HEK293 (cell line): ENCODE measurements around the genes ZDHHC18, GPN2 and TRNP1.

- PRO-cap, result bidirectional peak, plus-strand start at chr1:26305869, minus-strand start at chr1:26305830
- RRBS, 2 experiments, result no CpG with 5 or more reads among the region's 7 CpGs
Measured at GRCh38 chr1:26305521-26306037, 857 bp downstream of the UBXN11 start.

DNA sequence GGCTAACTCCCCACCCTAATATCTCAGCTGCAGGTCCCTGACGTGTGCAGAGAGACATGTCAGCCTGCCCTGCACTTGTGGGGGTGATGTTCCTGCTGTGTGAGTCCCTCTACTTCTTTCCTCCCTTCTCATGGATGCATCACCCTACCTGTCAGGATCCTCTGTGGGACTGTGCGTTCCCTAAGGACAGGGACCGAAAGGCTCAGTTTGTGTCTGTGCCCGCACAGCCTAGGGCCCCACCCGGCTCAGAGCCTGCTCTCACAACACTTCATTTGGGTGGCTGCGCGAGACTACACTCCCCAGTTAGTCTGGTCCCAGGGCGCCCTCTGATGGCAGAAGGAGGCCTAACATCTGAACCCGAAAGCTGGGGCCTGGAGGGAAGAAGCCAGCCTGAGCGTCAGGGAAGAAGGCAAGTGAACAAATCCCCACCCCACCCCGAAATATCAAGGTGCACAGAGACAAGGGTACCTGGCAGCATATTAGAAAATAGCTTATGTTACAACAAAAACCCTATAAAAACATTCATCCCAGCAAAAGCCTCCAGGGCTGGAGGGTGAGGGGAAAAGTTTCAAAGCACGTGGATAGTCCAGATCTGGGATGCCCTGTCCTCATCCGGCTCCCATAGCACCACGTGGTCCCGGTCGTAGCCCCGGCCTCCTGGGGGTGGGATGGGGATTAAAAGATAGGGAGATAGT lies 3.8 kb downstream of the CD52 start:
- PRO-cap, result bidirectional peak, plus-strand start at position 356 of the sequence, minus-strand start at position 247 of the sequence
- RRBS, 2 experiments, result no CpG with 5 or more reads among the region's 17 CpGs

- PRO-cap, result no peak
- RRBS, 2 experiments, result 71 to 89% methylated on average over 1 to 4 of the region's 10 CpGs
Measured at GRCh38 chr1:26344006-26344348, 10.0 kb downstream of the CRYBG2 start.

- PRO-cap, result unidirectional peak, plus-strand start at chr1:26477411
- RRBS, 2 experiments, result no CpG with 5 or more reads among the region's 11 CpGs
Measured at GRCh38 chr1:26476860-26477841, 4.9 kb downstream of the HMGN2 start.

DNA sequence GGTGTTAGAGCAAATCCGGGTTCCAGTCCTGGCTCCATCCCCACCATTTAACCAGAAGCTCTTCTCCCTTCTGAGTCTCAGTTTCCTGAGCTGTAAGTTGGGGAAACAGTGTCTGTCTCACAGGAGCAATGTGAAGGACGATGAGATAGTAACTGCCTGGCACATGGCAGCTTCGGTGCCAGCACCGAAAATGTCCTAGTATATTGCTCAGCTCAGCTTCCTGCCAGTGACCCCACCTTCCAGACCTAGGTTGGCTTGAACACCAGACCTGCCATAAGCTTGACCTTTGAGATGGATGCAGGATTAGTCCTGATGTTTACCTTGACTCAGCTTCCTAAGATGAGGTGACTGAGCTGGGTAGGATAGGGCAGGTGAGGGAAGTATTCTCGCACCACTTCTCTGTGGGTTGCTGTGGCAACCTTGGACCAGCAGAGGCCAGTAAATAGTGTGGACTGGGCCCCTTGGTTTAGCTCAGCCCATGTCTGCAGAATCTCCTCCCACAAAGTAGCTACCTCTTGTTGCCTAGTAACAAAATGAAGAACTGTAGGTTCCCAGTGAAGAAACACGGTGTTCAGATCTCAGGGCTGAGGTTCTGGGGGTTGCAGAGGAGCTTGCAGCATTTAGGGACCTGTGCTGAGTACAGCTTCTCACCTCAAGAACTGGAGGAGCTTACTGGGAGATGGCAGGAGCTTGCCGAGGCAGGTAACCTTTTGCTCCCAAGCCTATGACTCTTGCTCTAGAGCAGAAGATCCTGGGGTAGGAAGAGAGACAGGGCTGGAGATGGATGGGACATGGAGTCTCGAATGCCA lies 8.4 kb downstream of the RPS6KA1 start:
- PRO-cap, result no peak
- RRBS, 2 experiments, result no CpG with 5 or more reads among the region's 8 CpGs

- PRO-cap, result no peak
- RRBS, 2 experiments, result no CpG with 5 or more reads among the region's 16 CpGs
Measured at GRCh38 chr1:26743411-26744748, 43.9 kb upstream of the PIGV start.

DNA sequence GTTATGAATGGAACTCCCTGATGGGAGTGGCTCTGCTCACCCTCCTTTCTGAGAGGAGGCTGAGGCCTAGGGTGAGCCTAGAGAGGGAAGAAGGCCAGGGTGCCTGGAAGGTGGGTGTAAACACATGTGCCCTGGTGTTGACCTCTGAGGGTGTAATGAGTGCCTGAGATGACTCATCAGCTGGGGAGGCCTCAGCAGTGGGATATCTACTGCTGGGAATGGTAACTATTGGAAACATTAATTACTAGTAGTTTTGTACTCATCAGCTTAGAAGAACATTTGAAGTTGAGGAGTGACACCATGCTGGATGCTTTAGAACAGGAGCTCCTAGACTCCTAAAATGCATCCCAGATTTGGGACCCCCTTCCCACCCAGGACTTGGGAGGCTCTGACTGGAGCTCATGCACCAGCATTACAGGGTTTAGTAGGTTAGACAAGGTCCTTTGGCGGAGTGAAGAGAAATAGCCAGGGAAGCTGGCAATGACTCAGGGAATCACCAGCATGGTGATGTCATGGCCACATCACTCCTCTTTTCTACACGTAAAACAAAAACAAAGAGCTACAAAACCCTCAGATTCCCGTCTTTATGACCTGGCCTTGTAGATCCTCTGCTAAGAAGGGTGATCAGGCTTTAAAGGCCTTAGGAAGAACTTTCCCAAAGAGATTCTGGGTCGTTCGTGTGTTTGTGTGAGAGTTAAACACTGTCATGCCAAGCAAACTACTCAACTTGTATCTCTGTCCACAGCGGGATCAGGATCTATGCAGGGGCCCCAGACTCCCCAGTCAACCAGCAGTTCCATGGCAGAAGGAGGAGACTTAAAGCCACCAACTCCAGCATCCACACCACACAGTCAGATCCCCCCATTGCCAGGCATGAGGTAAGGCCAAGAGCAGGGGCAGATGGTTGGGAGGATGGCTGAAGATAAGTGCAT lies 15.7 kb upstream of the PIGV start:
- PRO-cap, result no peak
- RRBS, 2 experiments, result no CpG with 5 or more reads among the region's 6 CpGs

GRCh38 chr1:26779903-26780745 lies 7.6 kb upstream of the PIGV start:
- PRO-cap, result no peak
- RRBS, 2 experiments, result no CpG with 5 or more reads among the region's 26 CpGs

GRCh38 chr1:26784533-26785108 lies 3.1 kb upstream of the PIGV start:
- PRO-cap, result no peak
- RRBS, 2 experiments, result no CpG with 5 or more reads among the region's 1 CpG

- PRO-cap, result bidirectional peak, plus-strand start at chr1:26787058, minus-strand start at chr1:26787013; unidirectional peak, plus-strand start at chr1:26787377; bidirectional peak, plus-strand start at chr1:26787674, minus-strand start at chr1:26787673
- RRBS, 2 experiments, result no CpG with 5 or more reads among the region's 27 CpGs
Measured at GRCh38 chr1:26786842-26787829, 614 bp upstream of the PIGV start.

DNA sequence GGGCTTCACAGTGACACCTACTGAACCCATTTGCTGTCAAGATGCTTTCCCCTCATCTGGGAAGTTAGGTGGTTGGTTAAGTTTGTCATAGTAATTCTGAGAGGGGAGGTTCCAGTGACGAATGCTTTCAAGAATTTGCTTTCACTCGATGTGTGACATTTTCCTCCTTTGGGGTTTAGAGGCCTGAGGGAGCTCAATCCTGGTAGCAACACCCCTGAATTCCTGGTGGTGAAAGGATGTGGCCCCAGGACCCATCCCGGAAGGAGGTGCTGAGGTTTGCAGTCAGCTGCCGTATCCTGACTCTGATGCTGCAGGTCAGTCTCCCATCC lies 2.8 kb downstream of the PIGV start:
- PRO-cap, result no peak
- RRBS, 2 experiments, result no CpG with 5 or more reads among the region's 4 CpGs

GRCh38 chr1:26800605-26800816 lies 12.8 kb downstream of the PIGV start:
- PRO-cap, result no peak

DNA sequence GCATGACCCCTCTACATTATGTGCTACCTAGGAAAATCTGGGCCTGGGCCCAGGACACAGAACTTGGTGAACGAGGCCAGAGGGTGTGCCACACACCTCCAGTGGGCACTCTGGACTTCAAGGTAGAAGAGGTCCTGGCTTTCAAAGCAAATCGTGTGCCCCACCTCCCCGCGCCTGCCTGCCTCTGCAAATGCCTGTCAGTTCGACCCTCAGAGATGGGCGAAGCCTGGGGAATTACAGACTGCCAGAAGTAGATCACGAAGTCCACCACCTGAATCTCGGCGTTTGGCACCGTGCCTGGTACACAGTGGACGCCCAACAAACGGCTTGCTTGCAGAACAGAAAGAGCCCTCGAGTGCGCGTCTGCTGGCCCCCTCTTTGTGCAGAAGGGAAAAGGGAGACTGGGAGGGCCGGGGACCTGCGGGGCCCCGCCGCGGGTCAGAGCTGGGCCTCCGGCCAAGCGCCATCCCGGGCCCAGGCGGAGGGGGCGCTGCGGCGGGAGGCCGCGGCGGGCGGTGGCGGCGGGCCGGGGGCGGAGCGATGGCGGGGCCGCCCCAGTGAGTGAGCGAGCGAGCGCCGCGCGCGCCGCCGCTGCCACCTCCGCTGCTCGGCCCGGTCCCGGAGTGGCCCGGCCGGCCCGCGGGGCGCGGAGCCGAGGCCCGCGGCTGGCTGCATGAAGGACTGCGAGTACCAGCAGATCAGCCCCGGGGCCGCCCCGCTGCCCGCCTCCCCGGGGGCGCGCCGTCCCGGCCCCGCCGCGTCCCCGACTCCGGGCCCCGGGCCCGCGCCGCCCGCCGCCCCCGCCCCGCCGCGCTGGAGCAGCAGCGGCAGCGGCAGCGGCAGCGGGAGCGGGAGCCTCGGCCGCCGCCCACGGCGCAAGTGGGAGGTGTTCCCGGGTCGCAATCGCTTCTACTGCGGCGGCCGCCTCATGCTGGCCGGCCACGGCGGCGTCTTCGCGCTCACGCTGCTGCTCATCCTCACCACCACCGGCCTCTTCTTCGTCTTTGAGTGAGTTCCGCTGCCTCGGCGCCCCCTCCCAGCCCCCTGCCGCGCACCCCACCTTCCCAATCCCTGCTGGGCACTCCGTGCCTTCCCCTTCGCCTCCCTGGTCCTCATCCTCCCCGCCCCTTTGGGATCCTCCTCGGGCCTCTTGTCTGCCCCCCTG lies at the start of gene ZDHHC18:
ZDHHC18 (plus strand) TSS at position 557 of the 1,165 bp plus-strand sequence.
- PRO-cap, result bidirectional peak, plus-strand start at position 535 of the sequence, minus-strand start at position 462 of the sequence; bidirectional peak, plus-strand start at position 830 of the sequence, minus-strand start at position 881 of the sequence; unidirectional peak, minus-strand start at position 997 of the sequence
- RRBS, 2 experiments, result under 1 to 1% methylated on average over 46 to 58 of the region's 119 CpGs

- PRO-cap, result no peak
- RRBS, 2 experiments, result no CpG with 5 or more reads among the region's 5 CpGs
Measured at GRCh38 chr1:26855471-26856103, 7.4 kb upstream of the SFN start.

DNA sequence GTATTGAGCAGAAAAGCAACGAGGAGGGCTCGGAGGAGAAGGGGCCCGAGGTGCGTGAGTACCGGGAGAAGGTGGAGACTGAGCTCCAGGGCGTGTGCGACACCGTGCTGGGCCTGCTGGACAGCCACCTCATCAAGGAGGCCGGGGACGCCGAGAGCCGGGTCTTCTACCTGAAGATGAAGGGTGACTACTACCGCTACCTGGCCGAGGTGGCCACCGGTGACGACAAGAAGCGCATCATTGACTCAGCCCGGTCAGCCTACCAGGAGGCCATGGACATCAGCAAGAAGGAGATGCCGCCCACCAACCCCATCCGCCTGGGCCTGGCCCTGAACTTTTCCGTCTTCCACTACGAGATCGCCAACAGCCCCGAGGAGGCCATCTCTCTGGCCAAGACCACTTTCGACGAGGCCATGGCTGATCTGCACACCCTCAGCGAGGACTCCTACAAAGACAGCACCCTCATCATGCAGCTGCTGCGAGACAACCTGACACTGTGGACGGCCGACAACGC lies 511 bp downstream of the SFN start:
- PRO-cap, result no peak
- RRBS, 2 experiments, result 83 to 94% methylated on average over 4 of the region's 31 CpGs

- PRO-cap, result bidirectional peak, plus-strand start at chr1:26890359, minus-strand start at chr1:26890274
- RRBS, 2 experiments, result no CpG with 5 or more reads among the region's 51 CpGs
Measured at GRCh38 chr1:26890186-26890981, at the start of gene GPN2. GPN2 (minus strand) TSS chr1:26890283.

- PRO-cap, result no peak
- RRBS, 2 experiments, result no CpG with 5 or more reads among the region's 8 CpGs
Measured at GRCh38 chr1:26911559-26912371, 2.0 kb downstream of the NR0B2 start.

DNA sequence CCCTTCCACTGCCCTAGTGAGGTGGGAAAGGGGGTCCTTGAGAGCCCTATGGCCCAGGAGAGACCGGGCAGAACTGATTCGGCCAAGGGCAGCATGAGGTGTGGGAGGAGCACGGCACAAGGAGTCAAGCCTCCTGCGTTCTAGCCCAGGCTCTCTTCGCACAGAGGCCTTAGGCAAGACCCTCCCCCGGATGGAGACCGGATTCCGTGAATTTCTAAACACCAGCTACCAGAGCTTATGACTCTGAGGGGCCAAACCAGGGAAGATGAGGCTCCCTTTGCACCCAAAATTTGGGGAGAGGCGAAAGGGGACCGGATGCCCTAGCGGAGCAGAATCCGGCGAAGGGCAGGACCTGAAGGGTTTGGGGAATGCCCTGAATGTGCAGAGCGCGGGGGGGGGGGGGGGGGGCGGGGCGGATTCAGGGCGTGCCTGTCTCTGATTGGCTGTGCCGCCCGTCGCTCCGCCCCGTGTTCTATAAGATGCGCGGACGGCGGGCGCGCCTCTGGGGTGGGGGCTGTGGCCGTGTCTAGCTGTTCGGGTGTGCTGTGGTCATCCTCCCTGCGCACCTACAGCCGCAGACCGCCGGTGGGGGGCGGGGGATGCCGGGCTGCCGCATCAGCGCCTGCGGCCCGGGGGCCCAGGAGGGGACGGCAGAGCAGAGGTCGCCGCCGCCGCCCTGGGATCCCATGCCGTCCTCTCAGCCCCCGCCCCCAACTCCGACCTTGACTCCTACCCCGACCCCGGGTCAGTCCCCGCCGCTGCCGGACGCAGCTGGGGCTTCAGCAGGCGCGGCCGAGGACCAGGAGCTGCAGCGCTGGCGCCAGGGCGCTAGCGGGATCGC lies at the start of gene TRNP1:
TRNP1 (plus strand) TSS at position 505 of the 841 bp plus-strand sequence.
- PRO-cap, result bidirectional peak, plus-strand start at position 505 of the sequence, minus-strand start at position 358 of the sequence; unidirectional peak, plus-strand start at position 782 of the sequence
- RRBS, 2 experiments, result 3% methylated on average over 13 to 15 of the region's 63 CpGs

- PRO-cap, result no peak
- RRBS, 2 experiments, result no CpG with 5 or more reads among the region's 10 CpGs
Measured at GRCh38 chr1:27132435-27133123, 22.3 kb downstream of the SLC9A1 start.

DNA sequence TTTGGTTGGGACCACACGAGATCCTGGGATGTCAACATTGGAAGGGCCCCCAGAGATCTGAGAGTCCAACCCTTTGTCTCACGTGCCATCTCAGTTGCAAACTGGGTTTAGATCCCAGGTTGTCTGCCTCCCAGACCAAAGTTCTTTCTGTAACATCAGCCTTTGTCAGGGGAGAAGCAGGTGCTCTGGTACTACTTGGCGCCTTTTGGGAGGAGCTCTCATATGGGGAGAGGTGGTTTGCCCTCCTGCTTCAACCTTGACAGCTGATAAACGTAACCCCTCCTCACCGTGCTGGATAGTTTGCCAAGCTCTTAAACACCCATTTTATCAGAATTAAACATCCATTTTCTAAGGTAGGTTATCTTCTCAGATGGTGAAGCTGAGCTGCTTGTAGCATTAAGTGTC lies 844 bp downstream of the TMEM222 start:
- PRO-cap, result no peak
- RRBS, 2 experiments, result no CpG with 5 or more reads among the region's 5 CpGs